Neural progenitor cell (in vitro differentiated cells): ENCODE measurements around a stretch of chr17.

- RAMPAGE, long total RNA, result no peak
These were observed 44.0 kb upstream of the SEC14L1 start for GRCh38 chr17:77096679-77097273.

DNA sequence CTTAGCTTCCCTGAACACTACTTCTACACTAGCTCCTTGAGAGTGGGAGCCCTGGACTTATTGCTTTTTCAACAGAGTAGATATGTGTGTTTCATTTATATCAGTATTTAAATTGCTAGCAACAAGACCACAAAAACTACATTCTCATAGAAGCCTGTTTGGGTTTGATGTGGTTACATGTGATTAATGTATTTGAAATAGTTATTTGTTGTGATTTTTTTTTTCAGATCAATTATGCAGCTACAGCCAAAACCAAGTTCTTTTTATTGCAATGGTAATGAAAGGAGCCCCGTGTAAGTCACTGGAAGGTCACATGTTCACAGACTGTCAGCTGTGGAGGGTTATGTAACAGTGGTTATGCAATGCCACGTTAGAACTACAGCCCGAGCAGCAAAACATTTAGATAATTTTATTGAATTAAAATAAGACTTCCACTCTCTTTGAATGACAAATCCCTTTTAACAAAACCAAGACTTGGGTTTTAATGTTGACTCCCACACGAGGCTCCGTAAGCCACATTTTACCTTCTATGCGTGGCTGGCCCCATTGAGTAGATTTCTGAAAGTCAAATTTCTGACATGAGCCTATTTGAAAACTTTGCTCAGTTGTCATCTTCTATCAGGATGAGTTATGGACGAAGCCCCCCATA, 41.9 kb upstream of the SEC14L1 start:
- RAMPAGE, long total RNA, result no peak

GRCh38 chr17:77106737-77107416, 33.9 kb upstream of the SEC14L1 start:
- RAMPAGE, long total RNA, result no peak

GRCh38 chr17:77139791-77140195, 976 bp upstream of the SEC14L1 start:
- RAMPAGE, long total RNA, result no peak

DNA sequence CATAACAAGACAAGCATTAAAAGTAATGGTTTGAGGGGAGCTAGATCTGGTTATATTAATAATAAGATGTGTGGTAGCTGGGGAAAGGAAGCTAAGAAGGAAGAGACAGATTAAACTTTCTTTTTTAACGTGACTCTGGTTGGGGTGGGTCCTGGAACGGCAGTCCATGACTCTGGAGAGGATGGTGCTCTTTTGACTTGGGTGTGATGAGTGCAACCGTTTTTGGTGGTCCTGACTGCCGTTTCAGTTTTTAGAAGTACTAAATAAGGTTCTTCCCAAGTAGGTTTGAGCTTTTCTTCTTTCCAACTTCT, 29.3 kb downstream of the SEC14L1 start:
- RAMPAGE, long total RNA, result no peak

- RAMPAGE, long total RNA, result no peak
These were observed 44.3 kb downstream of the SEC14L1 start for GRCh38 chr17:77185041-77185549.

DNA sequence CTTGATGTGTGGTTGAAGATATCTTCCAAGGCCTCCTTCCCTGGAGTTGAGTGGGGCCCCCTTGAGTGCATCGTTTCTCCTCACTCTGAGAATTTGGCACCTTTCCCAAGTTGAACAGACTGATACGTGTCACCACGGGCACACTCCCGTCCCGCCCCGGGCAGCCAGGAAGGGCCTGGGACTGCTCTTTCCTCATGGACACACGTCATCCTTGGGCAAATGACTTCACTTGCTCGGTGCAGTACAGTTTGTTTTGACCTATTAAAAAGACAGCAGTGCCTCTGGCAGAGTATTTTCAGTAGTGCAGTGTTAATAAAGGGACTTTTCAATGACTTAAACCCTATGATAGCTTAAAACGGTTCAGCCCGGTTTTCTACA, 59.9 kb downstream of the SEC14L1 start:
- RAMPAGE, long total RNA, result no peak

DNA sequence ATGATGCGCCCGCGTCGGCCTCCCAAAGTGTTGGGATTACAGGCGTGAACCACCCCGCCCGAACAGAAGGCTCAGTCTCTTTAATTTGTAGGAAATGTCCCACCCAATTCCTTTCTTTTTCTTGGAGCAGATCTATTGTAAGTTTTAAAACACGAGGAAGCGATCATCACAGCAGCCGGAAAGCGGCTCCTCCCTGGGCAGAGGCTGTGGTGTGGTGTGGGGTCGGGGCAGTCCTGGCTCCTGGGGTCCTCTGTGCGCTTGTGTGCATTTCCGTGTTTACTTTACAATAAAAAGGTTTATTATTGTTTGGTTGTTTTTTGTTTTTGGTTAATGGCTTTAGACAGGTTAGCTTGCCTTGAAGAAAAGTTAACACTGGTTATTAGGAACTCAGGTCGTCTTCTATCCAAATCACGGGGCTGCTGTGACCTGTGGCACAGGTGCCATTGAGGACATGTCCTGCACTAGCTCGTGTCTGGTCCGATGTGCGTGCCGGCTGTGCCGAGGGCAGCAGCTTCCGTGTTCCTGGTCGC, 57.5 kb upstream of the SEPTIN9 start:
- RAMPAGE, long total RNA, result no peak

GRCh38 chr17:77319310-77320409, 38.4 kb downstream of the SEPTIN9 start:
- RAMPAGE, long total RNA, result no peak

DNA sequence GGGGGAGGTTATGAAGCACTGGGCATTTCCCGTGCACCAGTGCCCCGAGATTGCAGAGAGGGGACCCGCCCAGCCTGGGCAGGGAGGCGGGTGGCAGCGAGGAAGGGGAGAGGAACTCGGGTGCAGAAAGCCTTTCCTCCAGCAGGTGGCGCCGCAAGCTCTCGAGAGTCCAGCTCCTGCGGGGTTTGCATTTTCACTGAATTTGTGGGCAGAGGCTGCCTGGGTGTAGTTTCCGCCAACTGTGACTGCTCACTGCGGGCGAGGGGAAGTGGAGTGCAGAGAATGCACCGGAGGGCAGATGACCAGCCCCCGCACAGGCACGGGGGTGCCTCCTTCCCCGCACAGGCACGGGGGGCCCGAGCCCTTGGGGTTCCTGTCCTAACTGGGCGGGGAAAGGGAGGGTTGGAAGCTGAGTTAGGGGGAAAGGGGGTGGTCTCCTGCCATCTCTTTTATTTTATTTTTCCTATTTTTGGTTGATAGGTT, 50.2 kb downstream of the SEPTIN9 start:
- RAMPAGE, long total RNA, result no peak

- RAMPAGE, long total RNA, result no peak
These were observed 117.5 kb downstream of the SEPTIN9 start for GRCh38 chr17:77398844-77399066.

DNA sequence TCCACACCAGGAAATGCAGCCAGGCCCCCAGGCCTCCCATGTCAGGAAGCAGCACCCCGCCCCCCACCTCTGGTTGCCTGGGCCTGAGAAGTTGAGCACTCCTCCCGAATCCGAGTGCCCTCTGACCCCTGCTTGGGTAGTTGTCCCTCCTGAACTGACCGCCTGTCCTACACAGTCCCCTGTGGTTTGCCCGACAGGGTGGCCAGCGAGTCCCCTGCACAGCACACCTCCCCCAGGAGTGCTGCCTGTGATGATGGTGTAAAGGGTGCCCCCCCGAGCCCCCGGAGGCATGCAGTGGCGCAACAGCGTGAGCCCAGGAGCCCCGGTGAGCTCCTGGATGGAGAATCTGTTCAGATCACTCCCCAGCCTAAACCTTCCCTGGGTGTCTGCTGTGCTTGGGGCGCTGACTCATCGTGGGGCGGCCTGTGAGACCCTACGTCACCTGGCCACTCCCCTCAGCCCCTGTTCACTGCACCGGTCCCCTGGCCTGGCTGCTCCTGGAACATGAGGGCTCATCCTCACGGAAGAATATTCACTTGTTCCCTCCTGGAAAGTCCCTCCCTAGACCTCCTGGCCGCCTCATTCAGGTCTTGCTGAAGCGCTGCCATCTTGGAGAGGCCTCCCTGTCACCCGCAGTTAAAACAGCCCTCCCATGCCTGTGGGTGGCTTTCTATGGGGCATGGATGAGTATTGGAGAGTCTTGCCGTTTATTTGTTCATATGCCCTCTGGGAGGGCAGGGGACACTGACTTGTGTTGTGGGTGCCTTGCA, 145.0 kb downstream of the SEPTIN9 start:
- RAMPAGE, long total RNA, result no peak

DNA sequence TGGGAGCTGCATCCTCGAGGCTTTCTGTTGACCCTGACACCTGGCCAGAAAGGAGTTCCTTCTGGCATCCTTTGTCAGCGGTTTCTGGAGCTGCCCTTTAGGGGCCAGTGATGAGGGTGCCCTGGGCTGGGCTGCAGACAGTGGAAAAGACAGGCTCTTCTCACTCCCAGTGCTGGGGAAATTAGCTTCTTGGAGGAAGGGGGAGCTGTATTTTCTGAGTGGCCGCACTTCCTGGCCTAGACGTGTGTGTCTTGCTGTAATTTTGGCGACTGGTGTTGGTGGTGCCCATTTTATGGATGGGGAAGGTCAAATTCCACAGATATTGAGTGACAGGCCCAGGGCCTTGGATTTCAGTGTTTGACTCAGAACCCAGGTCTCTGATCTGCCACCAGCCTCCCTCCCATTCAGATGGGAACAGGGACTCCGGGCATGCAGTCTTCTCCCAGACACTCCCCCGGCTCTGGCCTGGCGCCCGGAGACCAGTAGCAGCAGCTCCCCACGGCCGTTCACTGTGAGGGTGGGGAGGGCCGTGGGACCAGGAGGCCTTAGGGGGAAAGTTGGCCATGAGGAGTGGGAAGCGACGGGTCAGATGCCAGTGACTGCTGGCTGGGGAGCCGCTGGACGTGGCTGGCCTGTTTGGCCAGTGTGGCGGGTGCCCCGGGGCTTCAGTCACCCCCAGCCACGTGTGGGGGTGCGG, 168.4 kb downstream of the SEPTIN9 start:
- RAMPAGE, long total RNA, result no peak

GRCh38 chr17:77453445-77454560, 172.5 kb downstream of the SEPTIN9 start:
- RAMPAGE, long total RNA, result no peak

- RAMPAGE, long total RNA, result no peak
These were observed 187.6 kb downstream of the SEPTIN9 start for GRCh38 chr17:77468368-77469909.

- RAMPAGE, long total RNA, result no peak
These were observed 246.1 kb downstream of the SEPTIN9 start for GRCh38 chr17:77527292-77527974.

- RAMPAGE, long total RNA, result no peak
These were observed 290.1 kb downstream of the SEPTIN9 start for GRCh38 chr17:77571162-77572013.

- RAMPAGE, long total RNA, result no peak
These were observed 280.9 kb upstream of the TNRC6C start for GRCh38 chr17:77677516-77678158.

- RAMPAGE, long total RNA, result no peak
These were observed 179.4 kb upstream of the TNRC6C start for GRCh38 chr17:77778999-77779697.

GRCh38 chr17:77872207-77872692, 86.3 kb upstream of the TNRC6C start:
- RAMPAGE, long total RNA, result no peak